ENCODE measurements around a stretch of chr11.

DNA sequence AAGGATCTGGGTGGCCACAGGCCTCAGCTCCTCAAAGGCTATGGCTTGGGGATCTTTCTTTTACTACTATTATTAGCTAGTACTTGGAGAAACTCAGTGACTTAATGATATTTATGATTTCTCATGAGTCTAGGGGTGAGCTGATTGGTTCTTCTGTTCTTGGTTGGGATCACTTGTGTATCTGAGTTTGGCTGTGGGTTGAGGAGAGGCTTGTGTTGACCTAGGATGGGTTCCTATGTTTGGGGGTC, 80.1 kb upstream of the THY1 start:
- PRO-cap = no peak

- PRO-cap = no peak
Observed at GRCh38 chr11:119585060-119585569, 143.9 kb downstream of the NECTIN1 start.

DNA sequence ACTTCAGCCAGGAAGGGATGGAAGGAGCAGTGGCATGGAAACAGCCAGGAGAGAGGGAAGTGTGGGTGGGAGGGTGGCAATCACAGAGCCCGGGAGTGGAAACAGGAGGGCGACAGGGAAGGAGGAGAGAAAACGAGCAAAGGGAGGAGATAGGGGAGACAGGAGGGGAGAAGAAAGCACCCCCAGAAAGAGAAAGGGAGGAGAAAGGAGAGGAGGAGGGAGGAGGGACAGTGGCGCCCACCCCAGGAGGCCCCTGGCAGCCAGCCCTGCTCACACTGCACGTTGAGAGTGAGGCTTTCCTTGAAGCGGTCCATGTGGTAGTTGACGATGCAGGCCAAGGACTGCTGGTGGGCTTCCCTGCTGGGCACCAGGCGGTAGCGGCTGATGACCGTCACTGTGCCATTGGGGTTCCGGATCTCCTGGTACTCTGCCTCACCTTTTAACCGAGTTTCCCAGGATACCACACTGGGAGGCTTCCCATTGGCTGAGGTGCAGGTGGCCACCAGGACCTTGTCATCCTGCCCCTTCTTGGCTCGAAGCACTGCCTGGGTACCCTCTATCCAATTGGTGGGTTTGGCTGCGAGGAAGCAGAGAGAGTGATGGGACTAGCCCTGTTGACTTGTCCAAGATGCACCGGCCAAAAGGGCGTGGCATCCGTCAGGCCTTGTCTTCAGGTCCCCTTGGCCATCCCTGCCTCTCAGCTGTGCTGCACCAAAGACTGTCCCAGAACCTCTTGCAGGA, 51.5 kb downstream of the NECTIN1 start:
- PRO-cap = no peak

DNA sequence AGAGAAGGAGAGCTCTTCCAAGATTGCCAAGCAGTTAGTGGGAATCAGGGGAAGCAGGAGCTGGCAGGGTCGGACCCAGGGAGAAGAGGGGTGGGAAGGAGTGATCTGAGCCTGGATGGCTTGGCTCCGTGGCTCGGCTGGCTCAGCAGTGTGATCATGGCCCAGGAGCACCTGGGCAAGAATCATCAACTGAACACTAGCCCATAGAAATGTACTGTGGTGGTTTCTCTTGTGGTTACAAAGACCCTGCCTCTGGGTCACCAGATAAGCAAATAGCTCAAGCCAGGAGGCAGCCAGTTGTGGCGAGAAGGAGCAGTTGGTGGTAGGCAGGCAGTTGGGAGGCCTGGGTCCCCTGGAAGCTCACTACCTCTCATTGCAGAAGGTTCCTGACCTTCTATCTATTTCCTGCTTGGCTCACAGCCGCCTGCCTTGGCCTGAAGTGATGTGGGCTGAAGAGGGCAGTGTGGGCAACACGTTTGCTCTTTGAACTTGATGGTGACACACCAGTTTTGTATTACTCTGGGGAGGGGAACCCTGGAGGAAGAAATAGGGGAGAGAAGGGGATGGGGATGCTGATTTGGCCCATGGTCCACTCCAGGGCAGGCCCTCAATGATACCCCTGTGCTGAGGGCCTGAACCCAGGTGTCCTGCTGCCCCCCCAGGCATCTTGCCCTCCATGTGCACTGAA, 34.7 kb downstream of the NECTIN1 start:
- PRO-cap = no peak

GRCh38 chr11:119727551-119728174, 1.3 kb downstream of the NECTIN1 start:
- PRO-cap = no peak

DNA sequence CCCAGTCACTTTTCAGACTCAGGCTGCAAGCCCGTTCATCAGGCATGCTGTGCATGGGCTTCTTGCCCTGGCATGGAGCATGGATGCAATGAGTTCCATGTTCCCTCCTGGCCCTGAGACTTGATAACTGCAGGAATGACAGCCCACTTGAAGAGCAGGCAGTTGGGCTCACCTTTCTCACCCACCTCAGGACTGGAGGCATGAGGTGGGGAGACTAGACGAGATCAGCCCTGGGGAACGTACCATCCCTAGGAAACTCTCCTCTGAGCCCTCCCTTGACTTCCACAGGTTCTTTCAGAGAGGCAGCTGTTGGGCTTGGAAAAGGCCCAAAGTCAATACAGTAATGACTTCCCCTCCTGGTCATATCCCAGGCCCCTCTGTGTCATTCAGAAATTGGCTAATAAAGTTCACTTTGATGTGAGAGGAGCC, 5.7 kb upstream of the NECTIN1 start:
- PRO-cap = no peak

DNA sequence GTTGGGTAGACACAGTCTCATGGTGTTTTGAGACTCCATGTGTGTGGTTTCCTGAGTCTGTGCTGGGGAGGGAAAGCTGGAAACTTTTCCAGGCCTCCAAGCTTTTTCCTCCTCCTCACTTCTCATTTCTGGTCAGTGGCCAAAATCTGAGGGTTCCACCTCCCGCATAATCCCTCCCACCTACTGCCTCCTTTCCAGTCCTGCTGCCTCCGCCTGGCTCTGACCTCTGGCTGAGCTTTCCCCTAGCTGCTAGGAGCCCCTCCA, 51.2 kb upstream of the NECTIN1 start:
- PRO-cap = no peak

GRCh38 chr11:119832589-119832955, 103.6 kb upstream of the NECTIN1 start:
- PRO-cap = no peak

DNA sequence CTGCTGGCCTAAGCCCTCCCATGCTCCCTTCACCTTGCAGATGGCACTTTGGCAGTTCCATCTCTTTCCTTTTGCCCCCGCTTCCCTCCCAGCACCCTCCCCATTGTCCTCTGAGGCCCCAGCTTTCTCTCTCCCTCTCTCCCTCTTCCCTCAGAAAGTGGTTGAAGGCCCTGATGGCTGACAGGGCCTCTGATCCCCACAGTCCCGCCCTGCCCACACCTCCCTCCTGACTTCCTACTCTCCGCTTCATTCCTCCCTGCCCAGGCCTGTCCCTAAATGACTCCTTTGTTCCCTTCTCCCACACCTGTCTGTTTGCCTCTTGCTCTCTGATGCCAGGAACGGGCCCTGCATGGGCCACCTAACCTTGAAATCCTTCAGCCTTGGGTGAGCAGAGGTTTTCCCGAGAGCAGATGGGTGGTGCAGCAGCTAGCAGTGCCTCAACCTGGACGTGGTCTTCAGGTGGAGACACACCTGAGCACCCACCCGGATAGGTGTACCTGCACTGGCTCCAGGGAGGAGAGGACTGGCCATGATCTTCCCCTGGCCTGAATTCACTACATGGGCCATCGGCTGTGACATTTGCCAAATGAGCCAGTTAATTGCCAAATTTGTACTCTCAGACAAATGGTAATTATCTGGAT, 5.7 kb downstream of the TRIM29 start:
- PRO-cap = no peak

DNA sequence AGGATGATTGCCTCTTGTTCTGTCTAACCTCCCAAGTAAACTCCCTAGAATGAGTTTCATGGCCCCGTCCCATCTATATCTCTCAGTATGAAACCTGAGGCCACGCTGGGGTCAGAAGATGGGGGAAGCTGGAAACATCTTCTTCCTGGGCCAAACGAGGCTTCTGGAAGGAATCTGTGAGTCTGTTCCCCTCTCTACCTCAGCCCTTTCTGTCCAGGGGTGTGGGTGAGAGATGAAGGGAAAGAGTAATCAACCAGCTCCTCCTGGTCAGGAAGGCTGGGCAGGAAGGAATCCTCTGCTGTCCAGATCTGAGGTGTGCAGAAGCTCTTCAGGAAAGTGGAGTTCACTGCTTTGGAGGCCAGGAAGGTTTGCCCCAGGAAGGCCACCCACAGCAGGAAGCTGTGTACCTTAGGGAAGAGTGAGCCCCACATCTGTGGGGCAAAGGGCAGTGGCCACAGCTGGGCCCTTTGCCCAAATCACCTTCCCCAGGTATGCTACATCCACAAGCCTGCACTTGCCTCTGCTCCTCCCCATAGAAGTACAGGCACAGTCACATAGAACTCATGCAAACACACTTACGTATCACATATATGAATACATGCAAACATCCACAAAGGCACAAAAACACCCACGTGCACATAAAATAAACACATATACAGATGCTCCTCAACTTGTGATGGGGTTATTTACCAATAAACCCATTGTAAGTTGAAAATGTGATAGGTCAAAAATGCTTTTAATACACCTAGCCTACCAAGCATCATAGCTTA, 2.2 kb downstream of the TRIM29 start:
- PRO-cap = no peak

DNA sequence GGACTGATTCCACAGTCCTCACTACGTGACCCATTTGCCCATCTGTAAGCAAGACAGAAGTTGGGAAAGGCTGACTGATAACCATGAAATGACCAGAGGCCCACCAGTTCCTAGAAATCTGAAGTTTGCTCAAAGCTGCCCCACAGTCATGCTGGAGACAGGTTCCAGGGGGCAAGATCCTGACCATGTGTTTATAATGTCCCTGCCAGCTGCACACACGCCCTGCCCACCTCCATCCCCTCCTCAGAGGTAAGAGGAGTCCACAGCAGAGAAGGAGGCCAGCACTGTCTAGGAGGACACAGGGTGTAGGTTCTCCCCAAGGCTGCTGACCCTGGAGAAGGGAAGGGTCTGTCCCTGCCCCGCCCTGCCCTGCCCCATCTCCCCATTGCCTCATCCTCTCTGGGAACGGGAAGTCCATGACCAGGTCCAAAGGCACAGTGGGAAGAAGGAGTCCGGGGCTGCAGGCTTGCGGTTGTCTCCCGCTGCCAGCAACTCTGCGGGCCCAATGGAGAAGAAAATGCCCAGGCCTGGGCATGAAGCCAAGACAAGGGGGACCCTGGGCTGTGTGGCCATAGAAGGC, 11.9 kb upstream of the OAF start:
- PRO-cap = no peak

GRCh38 chr11:120214481-120214948, 3.7 kb downstream of the OAF start:
- PRO-cap = no peak

DNA sequence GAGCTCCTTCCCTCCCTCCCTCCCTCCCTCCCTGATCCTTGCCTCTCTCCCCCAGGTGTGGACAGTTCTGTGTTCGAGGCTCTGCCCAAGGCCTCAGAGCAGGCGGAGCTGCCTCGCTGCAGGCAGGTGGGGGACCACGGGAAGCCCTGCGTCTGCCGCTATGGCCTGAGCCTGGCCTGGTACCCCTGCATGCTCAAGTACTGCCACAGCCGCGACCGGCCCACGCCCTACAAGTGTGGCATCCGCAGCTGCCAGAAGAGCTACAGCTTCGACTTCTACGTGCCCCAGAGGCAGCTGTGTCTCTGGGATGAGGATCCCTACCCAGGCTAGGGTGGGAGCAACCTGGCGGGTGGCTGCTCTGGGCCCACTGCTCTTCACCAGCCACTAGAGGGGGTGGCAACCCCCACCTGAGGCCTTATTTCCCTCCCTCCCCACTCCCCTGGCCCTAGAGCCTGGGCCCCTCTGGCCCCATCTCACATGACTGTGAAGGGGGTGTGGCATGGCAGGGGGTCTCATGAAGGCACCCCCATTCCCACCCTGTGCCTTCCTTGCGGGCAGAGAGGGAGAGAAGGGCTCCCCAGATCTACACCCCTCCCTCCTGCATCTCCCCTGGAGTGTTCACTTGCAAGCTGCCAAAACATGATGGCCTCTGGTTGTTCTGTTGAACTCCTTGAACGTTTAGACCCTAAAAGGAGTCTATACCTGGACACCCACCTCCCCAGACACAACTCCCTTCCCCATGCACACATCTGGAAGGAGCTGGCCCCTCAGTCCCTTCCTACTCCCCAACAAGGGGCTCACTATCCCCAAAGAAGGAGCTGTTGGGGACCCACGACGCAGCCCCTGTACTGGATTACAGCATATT, 10.9 kb upstream of the POU2F3 start:
- PRO-cap = no peak

DNA sequence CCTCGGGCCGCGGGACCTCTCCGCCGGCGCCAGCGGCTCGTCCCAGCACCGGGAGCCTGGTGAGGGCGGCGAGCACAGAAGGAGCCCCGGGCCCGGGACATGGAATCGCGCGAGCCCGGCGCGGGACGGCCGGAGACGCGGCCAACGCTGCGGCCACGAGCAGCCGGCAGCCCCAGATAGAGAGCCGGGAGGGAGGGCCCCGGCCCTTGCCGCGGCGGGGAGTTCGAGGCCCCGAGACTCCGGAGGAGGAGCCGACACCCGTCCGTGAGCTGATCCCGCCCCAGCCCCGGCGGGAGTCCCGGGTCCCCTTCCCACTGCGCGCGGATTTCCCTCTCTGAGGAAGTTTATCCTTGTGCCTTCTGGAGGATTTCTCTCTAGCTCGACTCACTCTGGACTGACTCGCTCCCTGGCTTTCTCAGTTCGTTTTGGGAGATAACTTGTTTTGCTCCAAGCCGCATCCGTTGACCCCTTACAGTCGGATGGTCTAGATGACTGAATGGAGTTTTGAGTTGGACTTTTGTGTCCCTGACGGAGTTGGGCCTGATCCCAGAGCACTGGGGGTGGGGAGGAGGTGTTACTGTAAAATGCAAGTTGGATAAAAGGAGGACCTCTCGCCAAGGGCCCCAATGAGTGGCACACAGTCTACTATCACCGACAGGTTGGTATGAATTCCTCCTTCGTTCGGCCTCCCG, 551 bp downstream of the ARHGEF12 start:
- PRO-cap = no peak

DNA sequence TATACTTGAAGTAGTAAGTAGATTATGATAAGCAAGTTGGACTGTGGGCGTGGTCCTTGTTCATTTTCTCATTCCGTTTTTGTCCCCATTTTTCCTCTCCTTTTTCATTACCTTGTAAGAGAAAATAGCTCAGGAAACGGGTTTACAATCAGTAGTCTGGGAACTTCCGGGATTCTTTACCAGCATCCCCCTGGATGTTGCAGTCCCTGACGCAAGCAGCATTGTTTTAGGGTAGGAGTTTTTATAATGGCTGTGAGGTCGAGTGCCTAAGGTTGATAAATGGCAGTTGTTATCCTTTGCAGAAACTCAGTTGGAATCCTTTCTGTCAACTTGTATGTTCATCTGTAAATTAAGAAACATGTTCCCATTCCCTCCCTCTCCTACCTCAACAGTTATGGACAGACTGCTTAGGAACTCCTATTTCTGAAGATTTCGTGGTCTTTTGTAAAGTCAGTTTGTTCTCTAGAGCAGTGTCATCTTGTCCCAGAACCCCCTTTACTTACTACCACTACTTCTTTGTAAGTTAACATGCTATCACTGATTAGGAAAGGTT, 68.3 kb downstream of the ARHGEF12 start:
- PRO-cap = no peak

GRCh38 chr11:120460445-120460784, 51.1 kb upstream of the GRIK4 start:
- PRO-cap = no peak

- PRO-cap = no peak
Observed at GRCh38 chr11:120776005-120776892, 247.7 kb upstream of the TBCEL start.

DNA sequence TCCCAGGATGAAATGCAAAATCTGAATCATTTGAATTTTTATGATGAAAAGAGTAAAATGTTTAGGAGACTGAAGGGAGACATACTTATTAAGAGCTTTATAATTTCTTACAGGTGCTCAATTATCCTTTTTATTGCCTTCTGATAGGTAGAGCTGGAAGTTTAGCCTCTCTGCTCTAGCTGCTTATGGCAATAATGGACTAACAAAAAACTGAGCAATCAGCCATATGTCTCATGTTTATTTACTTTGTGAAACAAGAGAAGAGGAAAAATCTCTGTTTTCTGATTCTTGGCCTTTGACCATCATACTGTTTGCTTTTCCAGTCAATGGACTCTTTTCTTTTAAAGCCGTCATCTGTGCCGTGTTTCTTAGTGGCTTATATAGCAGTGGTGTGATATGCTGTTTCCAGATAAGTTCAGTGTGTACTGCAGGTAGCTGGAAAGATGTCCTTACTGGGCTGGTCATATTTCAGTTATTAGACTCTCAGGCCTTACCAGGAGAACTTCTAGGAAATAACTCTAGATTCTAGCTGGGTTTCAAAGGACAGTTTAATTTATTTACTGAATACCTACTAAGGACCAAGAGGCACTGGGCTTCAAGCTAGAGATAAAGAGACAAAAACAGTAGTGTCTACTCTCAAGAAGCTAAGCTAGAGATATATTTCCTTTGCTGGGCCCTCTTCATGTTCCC, 33.6 kb upstream of the TECTA start:
- PRO-cap = no peak

GRCh38 chr11:121293340-121293658, 728 bp downstream of the SC5D start:
- PRO-cap = no peak

GRCh38 chr11:121422552-121423195, 29.4 kb upstream of the SORL1 start:
- PRO-cap = no peak

Data from ureter (tissue), 1 donor.